Anterior vena cava (tissue), 1 donor: ENCODE data around the gene INSYN2A.

DNA sequence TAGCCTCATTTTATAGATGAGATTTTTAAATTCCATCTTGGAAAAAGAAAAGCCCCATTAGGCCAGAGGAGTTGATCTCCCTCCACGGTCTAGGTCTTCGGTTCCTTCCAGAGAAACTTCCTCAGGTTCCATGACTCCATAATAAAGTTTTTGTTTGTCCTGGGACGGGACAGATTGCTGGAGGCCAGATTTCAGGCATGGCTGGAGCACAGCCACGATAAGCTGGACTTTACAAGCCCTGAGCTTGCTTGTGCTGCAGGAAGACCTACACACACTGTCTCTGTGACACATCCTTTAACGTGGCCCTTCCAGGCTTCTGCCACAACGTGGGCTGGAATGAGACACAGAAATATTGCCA lies 125.8 kb upstream of the CTBP2 start:
- PRO-cap, result no peak

DNA sequence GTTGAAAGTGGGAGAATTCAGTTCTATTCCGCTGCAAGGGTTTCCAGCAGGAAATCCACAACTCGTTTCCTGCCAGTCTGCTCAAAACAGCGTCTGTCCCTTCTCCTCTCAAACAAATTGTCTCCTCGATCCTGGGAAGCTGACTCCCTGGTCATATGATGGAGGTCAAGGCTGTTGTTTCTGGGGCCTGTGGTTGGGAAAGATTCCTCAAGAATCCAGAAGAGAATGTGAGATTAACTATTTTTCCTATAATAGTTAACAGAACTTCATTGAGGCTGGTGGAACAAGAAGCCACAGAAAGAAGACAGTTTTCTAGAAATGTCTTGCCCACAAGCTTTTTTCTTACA lies 181.7 kb upstream of the CTBP2 start:
- PRO-cap, result unidirectional peak, minus-strand start at position 114 of the sequence

GRCh38 chr10:125442816-125443257 lies 240.1 kb downstream of the TEX36 start:
- PRO-cap, result no peak

DNA sequence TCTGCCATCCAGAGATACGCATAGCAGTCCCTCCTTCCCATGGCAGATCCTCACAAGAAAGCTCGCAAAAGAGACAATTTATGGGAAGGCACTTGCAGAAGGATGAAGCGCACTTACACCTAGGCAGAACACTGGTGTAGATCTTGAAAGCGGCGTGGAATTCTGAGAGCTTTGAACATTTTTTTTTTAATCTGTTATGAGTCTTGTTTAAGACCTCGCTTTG lies 22.4 kb downstream of the TEX36 start:
- PRO-cap, result no peak

DNA sequence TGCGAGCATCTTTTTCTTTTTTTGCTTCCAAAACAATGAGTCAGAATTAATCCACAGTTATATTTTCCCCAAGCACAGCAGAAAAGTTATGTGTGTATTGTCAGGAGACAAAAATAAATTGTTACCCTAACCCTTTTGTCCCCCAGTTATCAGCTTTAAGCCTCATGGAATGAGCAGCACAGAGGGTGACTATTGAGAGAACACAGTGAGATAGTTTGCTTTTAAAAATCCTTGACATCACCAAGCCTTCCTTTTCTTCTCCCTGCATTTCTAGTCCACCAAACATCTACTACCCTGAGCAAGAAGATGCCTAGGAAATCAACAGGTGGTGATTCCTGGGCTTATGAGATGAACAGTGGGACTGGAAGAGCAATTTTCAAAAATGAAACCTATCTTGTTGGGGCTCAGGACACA lies 27.9 kb downstream of the BCCIP start:
- PRO-cap, result no peak

DNA sequence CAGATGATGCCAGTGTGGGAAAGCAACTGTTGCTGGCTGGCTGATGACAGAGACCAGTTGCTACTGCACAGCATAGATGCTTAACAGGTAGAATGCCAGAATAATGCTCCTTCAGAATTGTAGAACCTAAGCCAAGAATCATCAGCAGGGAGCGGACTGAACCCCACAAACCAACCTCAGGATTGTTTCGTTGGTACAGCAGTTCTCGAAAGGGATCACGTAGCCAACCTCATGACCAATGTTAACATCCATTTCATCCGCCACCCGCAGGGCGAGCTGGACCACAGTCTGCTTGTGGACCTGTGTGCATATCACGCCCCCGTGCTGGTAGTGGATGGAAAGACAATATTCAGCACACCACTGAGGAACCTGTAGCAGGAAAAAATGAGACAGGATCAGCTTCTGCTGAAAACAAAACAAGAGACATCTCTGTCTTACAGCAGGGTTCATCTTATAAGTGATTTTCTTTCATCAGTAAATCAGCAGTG lies 14.2 kb downstream of the DHX32 start:
- PRO-cap, result no peak

DNA sequence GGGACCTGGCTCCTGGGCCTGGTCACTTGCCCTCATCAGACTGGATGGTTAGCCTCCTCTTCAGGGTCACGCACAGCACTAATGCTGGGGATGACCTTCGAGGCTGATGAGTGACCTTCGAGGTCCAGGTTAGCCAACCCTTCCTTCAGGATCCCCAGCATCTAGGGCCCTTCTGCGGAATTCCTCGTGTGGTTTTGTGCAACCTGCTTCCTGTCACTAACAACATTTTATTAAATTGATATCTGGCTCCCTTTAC lies 229.7 kb downstream of the FANK1 start:
- PRO-cap, result no peak

DNA sequence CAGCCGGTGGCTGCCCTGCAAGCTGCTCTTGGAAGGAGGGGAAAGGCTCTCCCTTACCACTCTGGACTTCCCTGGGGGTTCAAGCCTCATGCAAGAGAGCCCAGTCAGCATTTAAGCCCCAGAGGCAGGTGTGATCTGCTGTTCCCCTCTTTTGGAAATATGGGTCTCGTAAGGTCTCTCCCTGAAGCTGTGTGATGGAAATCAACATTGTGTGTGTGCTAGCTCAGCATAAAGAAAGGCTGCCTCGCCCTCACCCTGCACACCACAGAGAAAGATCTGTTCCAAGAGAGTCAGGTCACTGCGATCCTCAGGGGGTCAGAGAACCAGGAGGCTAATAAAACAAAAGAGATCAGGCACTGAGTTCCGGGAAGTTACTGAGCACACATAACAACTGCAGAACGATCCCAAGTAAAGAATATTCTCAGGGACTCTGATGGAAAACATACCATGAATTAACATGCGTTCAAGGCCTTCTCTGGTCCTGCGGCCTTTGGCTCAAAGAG lies 212.4 kb downstream of the ADAM12 start:
- PRO-cap, result no peak

GRCh38 chr10:126264705-126264952 lies 123.6 kb downstream of the ADAM12 start:
- PRO-cap, result no peak

DNA sequence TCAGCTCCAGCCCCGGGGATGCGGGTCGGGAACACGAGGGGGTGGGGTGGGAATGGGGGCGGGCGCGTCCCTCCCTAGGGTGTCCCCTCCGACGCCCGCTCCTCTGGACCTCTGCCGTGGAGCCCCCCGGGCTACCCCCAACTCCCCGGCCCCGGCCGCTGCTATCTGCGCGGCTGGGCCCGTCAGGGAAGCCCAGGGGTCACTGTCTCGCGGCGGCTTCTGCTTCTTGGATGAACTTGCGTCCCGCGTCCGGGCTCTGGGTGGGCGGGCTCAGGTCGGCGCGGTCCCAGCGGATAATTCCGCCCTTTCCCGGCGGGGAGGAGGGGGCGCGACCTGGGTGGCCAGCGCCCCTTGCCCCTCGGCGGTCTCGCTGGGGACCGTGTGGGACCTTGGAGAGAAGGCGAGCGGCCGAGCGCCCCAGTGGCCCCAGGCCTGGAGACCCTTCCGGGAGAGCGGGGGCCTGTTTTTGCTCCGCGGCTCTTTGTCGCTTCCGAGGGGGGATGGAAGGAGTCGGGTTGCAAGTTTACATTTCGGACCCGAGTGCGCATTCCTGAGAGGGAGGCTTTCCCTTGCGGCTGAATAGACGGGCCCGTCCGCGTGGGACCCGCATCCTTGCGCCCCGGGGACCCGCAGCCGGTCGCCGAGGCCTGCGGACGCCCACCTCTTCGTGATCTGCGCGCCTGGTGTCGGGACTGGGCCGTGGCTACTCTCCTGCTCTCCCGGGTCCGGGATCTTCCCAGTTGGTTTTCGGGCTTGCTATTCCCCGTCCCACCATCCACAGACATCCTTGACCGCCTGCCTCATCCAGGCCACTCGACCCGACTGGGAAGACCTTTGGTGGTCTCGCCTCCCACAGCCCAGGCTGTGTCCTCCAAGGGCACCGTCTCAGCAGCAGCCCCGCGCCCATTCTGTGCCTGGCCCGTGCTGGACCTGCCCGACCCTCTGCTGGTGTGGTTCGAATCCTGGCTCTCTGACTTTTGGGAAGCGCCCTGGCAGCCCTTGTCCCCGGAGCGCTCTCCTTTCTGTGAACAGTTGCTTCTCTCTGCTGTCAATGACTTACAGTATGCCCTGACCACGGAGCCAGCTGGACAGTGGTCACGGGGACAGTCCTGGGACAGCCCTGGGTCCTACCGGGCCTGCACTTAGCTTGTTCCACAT lies 903 bp downstream of the DOCK1 start:
- PRO-cap, result no peak

DNA sequence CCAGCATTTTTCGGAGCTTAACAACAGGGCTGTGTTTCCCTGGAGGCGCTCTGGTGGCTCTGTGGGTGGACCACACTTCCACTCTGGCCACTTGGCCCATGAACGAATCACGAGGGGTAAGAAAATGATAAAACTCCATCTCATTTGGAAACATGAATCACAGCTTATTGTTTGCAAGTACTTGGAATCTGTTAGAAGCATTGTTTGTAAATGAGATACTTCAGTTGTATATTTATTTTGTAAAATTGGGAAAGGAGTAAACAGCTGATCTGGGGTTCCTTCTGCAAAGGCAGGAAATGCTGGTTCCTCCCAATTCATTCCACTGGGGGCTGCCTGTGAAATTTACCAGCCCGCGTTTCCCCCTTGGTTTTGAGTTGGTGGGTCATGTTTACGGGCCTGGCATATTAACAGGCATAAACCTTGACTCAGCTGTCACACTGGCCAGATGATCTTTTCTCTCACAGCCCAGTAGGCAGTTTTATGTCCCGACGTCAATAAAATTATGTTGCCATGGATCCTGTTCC lies 3.2 kb downstream of the DOCK1 start:
- PRO-cap, result unidirectional peak, minus-strand start at position 52 of the sequence

- PRO-cap, result no peak
Observed at GRCh38 chr10:126950249-126951196, 45.3 kb downstream of the DOCK1 start.

DNA sequence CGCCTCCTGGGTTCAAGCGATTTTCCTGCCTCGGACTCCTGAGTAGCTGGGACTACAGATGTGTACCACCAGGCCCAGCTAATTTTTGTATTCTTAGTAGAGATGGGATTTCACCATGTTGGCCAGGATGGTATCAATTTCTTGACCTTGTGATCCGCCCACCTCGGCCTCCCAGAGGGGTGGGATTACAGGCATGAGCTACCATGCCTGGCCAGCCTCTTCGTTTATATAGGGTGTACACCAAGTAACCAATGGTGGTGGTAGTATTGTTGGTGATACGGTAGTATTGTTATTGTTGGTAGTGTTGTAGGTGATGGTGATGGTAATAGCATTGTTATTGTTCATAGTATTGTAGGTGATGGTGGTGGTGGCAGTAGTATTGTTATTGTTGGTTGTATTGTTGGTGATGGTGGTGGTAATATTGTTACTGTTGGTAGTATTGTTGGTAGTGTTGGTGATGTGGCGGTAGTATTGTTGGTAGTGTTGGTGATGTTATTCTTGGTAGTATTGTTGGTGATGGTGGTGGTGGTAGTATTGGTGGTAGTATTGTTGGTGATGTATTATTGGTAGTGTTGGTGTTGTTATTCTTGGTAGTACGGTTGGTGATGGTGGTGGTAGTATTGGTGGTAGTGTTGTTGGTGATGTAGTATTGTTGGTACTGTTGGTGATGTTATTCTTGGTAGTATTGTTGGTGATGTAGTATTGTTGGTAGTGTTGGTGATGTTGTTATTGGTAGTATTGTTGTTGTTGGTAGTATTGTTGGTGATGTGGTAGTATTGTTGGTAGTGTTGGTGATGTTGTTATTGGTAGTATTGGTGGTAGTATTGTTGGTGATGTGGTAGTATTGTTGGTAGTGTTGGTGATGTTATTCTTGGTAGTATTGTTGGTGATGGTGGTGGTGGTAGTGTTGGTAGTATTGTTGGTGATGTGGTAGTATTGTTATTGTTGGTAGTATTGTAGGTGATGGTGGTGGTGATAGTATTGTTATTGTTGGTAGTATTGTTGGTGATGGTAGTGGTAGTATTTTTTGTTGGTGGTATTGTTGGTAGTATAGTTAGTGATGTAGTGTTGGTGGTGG lies 47.0 kb downstream of the DOCK1 start:
- PRO-cap, result no peak

DNA sequence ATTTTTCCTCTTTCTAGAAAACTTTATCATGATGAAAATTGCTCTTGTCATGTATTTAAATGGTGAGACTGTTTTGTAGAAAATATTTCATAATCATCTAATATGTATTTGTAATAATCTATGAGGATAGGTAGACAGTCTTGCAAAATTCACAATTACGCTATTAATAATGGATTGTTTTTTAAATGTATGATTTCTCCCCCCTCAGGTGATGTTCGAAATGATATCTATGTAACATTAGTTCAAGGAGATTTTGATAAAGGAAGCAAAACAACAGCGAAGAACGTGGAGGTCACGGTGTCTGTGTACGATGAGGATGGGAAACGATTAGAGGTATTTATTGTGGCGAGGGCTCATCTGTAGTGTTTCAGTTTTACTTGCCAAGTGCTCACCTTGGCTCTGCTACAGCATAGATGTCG lies 117.8 kb downstream of the DOCK1 start:
- PRO-cap, result no peak

- PRO-cap, result unidirectional peak, minus-strand start at chr10:127196389
Observed at GRCh38 chr10:127195772-127196632, at the start of gene INSYN2A. Gene INSYN2A (minus strand): TSS chr10:127196591.

- PRO-cap, result no peak
Observed at GRCh38 chr10:127968396-127968968, 61.6 kb downstream of the PTPRE start.

DNA sequence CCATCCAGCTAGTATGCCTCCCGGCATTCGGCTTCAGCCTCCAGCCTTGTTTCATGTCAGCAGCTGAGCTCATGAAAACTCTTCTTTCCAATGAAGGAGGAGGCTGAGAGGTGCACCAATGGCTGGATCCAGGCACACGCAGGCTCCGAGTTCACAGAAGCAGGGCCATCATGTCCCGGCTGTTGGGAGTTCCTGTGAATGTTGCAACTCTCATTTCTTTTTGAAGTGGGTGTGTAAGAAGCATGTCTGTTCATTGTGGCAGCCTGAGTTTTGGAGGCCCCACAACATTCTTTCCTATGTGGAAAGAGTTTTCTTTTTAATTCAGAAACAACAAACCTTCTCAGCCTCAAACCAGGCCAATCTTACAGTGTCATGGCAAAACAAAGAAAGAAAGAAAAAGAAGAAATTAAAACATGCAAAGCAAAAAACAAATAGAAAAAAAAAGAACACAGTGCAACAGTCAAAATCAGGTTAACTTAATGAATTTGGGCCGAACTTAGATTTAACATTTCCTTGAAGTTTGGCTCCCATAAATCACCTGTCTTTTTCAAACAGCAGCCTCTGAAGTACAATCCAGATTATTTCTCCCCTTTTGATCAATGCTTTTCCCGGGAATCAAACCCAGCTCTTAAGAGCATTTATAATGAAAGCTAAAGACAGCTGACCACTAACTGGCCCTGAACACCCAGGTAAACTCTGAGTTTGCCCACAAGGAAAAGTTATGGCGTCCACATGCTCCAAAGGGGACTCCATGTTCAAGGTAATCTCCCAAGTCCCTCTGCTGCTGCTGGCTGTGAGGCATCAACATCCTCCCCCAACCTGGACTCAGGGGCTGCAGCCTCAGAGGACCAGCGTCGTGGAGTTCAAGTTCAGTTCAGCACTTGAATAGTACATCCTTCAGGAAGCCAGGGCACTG lies 89.9 kb downstream of the PTPRE start:
- PRO-cap, result no peak

DNA sequence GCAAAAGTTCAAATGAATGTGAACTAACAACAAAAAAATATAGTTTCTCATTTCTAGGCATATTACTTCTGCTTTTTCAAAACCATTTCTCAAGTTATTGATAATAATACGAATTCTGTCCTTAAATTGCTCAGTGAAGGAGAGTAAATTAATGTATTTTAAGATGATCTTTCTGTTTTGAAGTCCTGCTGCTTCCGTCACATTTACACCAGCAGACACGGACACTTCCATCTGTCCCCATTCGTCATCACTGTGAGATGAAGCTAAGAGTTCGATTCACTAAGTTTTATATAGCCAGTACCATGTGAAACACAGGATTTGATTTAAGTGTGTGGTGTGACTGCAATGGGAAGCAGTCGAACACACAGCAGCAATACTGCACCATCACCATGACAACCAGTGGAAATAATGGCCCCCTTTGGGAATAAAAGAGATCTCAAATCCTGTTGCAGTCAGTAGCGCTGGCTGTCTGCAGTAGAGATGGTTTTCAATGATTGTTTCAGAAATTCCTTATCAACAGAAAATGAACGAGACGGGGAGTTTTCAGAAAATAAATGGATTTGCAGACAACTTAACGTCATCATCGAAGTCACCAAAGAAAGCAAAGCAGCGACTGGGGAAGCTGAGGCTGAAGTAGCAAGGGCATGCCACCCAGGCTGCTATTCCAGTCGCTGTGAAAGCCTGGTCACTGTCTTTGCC lies 90.9 kb downstream of the PTPRE start:
- PRO-cap, result no peak

GRCh38 chr10:128056373-128057340 lies 69.6 kb downstream of the MKI67 start:
- PRO-cap, result no peak

- PRO-cap, result no peak
Observed at GRCh38 chr10:128103046-128103567, 23.1 kb downstream of the MKI67 start.